Ovary (tissue), 7 donors: ENCODE data around the gene TDP1.

GRCh38 chr14:89427974-89429311, 11.4 kb upstream of the FOXN3 start:
- PRO-cap, 7 experiments: peak in 6 of 7 experiments; most common plus-strand start chr14:89428363 (in 6)
- RAMPAGE, long total RNA, 2 experiments: no peak in any of the 2 experiments

GRCh38 chr14:89955549-89956640, at the start of gene TDP1:
TDP1 (plus strand) TSS chr14:89955927.
- PRO-cap, 7 experiments: peak in 7 of 7 experiments; most common plus-strand start chr14:89955927 (in 6); most common minus-strand start chr14:89956505 (in 5)
- RAMPAGE, long total RNA, 2 experiments: start-site peak on the plus strand in 2 of 2 experiments, at chr14:89955893-89955960 at its widest, 51 to 52 reads per replicate

GRCh38 chr14:89957321-89957802, 1.6 kb downstream of the TDP1 start:
- PRO-cap, 7 experiments: no peak in any of the 7 experiments
- RAMPAGE, long total RNA, 2 experiments: no peak in any of the 2 experiments

DNA sequence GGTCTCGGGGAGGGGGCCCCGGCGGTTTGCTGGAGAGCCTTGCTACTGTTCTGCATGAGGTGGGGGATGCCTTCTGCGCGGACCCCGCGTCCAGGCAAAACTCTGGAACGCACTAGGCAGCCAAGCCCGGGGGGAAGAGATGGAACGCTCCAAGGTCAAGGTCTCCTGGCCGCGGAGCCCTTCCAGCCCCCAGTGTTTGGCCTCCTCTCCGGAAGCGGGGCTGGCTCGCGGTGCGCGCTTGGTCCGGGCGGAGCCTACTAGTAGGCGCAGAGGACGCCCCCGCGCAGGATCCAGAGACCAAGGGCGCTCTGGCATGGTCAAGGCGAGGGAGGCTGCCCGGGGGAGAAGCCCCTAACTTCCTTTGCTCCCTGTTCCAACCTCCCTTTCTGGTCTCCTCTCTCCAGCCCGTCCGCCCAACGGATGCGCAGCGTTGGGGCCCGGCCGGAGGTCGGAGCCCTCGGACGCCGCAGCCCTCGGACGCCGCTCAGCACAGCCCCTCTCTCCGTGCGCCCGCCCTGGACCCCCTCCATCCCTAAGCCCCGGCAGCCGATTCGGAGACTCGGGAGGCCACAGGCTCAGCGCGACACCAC, 741 bp upstream of the KCNK13 start:
- PRO-cap, 7 experiments: no peak in any of the 7 experiments
- RAMPAGE, long total RNA, 2 experiments: no peak in any of the 2 experiments

- PRO-cap, 7 experiments: no peak in any of the 7 experiments
- RAMPAGE, long total RNA, 2 experiments: no peak in any of the 2 experiments
Observed at GRCh38 chr14:90062157-90062619, 394 bp downstream of the KCNK13 start.

GRCh38 chr14:90159040-90159624, 97.2 kb upstream of the PSMC1 start:
- PRO-cap, 7 experiments: no peak in any of the 7 experiments
- RAMPAGE, long total RNA, 2 experiments: no peak in any of the 2 experiments

DNA sequence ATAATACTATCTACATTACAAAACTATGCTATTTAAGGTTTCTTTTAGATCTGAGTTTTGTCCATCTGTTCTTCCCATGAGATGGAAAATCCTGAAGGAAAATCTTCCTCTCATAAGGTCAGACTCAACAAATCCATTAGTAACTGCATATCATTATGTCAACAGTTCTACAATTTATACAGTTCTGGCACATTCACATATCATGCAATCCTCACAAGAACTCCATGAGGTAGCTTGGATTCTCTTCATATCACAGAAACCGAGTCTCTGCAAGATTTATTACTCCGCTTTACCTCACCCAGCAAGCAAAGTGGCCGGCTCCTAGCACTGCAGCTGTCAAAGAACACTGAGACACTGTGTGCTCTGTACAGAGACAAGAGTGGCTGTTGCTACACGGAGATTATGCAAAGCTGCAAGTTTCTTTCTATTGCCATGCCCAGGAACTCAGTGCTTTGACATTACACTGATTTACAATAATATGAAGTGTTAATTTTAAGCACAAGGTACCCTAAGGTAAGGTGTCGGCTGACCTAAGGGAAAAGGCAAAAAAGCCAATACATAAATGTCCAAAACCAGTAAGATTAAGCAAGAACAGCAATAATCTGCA, 15.4 kb upstream of the CALM1 start:
- PRO-cap, 7 experiments: peak in 6 of 7 experiments; most common plus-strand start position 386 of the sequence (in 6); most common minus-strand start position 348 of the sequence (in 4)
- RAMPAGE, long total RNA, 2 experiments: no peak in any of the 2 experiments

GRCh38 chr14:90443274-90444267, 46.7 kb downstream of the CALM1 start:
- PRO-cap, 7 experiments: no peak in any of the 7 experiments
- RAMPAGE, long total RNA, 2 experiments: no peak in any of the 2 experiments

- PRO-cap, 7 experiments: no peak in any of the 7 experiments
- RAMPAGE, long total RNA, 2 experiments: no peak in any of the 2 experiments
Observed at GRCh38 chr14:90453152-90454097, 56.6 kb downstream of the CALM1 start.

- PRO-cap, 7 experiments: no peak in any of the 7 experiments
- RAMPAGE, long total RNA, 2 experiments: no peak in any of the 2 experiments
Observed at GRCh38 chr14:90512543-90513140, 115.8 kb downstream of the CALM1 start.

- PRO-cap, 7 experiments: no peak in any of the 7 experiments
- RAMPAGE, long total RNA, 2 experiments: no peak in any of the 2 experiments
Observed at GRCh38 chr14:90516543-90516880, 119.7 kb downstream of the CALM1 start.

DNA sequence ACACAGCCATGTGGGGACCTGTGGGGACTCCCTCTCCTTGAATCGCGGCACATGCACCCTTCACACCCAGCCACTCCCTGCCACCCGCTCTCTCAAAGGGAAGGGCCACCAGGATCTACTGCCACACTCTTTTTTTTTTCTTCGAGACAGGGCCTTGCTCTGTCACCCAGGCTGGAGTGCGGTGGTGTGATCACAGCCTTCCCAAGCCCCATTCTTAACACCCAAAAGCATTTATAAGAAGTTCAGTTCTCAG, 120.8 kb downstream of the CALM1 start:
- PRO-cap, 7 experiments: no peak in any of the 7 experiments
- RAMPAGE, long total RNA, 2 experiments: no peak in any of the 2 experiments

GRCh38 chr14:90522091-90523189, 125.6 kb downstream of the CALM1 start:
- PRO-cap, 7 experiments: peak in 6 of 7 experiments; most common plus-strand start chr14:90522777 (in 5); most common minus-strand start chr14:90522693 (in 5)
- RAMPAGE, long total RNA, 2 experiments: no peak in any of the 2 experiments

- PRO-cap, 7 experiments: no peak in any of the 7 experiments
- RAMPAGE, long total RNA, 2 experiments: no peak in any of the 2 experiments
Observed at GRCh38 chr14:90545936-90546603, 149.2 kb downstream of the CALM1 start.

- PRO-cap, 7 experiments: peak in 1 of 7 experiments; most common minus-strand start chr14:90627652 (in 1)
- RAMPAGE, long total RNA, 2 experiments: no peak in any of the 2 experiments
Observed at GRCh38 chr14:90627352-90628368, 188.6 kb downstream of the TTC7B start.

- PRO-cap, 7 experiments: no peak in any of the 7 experiments
- RAMPAGE, long total RNA, 2 experiments: no peak in any of the 2 experiments
Observed at GRCh38 chr14:90695829-90696592, 120.2 kb downstream of the TTC7B start.

DNA sequence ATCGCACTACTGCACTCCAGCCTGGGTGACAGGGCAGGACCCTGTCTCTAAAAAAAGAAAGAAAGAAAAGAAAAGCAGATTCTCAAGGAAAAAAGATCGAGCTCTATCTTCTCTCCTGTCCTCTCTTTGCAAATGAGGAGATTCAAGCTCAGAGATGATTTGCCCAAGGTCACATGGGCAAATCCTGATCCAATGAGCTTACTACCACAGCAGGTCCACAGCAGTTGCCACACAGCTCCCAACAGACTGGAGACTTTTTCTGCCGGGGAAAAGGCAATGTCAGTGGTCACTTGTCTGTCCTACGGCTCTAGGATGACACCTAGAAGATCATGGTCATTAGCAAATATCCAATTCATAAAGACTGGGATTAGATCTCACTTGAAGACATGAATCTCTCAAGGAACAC, 58.8 kb downstream of the TTC7B start:
- PRO-cap, 7 experiments: peak in 2 of 7 experiments; most common plus-strand start position 223 of the sequence (in 2); most common minus-strand start position 128 of the sequence (in 1)
- RAMPAGE, long total RNA, 2 experiments: no peak in any of the 2 experiments

- PRO-cap, 7 experiments: no peak in any of the 7 experiments
- RAMPAGE, long total RNA, 2 experiments: no peak in any of the 2 experiments
Observed at GRCh38 chr14:91090572-91091179, 23.2 kb upstream of the DGLUCY start.

GRCh38 chr14:91108779-91109717, 4.8 kb upstream of the DGLUCY start:
- PRO-cap, 7 experiments: peak in 1 of 7 experiments; most common minus-strand start chr14:91109045 (in 1)
- RAMPAGE, long total RNA, 2 experiments: no peak in any of the 2 experiments

- PRO-cap, 7 experiments: peak in 1 of 7 experiments; most common plus-strand start chr14:91221000 (in 1)
- RAMPAGE, long total RNA, 2 experiments: no peak in any of the 2 experiments
Observed at GRCh38 chr14:91220545-91221498, 23.7 kb downstream of the GPR68 start.